Hepatocyte (in vitro differentiated cells and primary cell): ENCODE measurements around the gene BEND7.

GRCh38 chr10:12149894-12150490 lies 20.5 kb downstream of the SEC61A2 start:
- RAMPAGE, long total RNA: no peak
- RRBS: no CpG with 5 or more reads among the region's 9 CpGs

- RAMPAGE, long total RNA: no peak
- RRBS: no CpG with 5 or more reads among the region's 10 CpGs
Observed at GRCh38 chr10:12195114-12195359, 654 bp downstream of the NUDT5 start.

GRCh38 chr10:12448632-12449443 lies 99.5 kb downstream of the CAMK1D start:
- RAMPAGE, long total RNA: no peak
- RRBS: no CpG with 5 or more reads among the region's 20 CpGs

DNA sequence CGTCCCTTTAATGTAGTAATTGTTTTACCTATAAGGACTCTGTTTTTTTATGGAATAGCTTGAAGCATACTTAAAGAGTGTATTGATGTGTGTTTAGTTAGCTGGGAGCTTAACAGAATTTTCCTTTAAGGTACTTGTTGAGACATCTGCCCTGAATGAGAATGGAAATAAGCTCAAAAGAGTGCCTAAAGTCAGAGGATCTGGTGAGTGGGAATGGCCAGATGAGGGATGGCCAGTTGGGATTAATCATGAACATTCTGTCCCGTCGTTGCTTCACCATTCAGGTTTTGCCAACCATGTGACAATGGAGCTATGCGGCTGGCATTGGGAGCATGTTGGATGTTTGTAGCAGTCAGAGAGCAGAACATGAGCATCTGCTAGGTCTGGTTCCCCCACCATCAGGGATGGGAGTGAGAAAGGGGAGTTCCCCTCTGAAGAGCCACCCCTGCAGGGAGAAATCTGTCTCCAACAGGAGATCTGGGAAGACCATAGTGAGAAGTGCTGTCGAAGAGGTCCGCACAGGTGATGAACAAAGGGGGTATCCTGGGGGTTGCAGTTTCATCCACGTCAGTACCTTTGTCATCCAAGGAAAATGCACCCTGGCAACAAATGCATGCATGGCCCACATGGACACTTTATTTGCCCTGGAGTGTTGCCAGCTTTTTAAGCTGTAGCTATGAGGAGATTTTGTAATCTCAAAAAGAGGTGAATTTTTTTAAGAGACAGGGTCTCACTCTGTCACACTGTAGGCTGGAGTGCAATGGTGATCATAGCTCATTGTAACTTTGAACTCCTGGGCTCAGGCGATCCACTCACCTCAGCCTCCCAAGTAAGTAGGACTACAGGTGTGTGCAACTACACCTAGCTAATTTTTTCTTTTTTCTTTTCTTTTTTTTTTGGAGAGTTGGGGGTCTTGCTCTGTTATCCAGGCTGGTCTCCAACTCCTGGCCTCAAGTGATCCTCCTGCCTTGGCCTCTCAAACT lies 190.2 kb downstream of the CAMK1D start:
- RAMPAGE, long total RNA: no peak
- RRBS: no CpG with 5 or more reads among the region's 8 CpGs

GRCh38 chr10:12602506-12602863 lies 253.1 kb downstream of the CAMK1D start:
- RAMPAGE, long total RNA: no peak
- RRBS: no CpG with 5 or more reads among the region's 7 CpGs

DNA sequence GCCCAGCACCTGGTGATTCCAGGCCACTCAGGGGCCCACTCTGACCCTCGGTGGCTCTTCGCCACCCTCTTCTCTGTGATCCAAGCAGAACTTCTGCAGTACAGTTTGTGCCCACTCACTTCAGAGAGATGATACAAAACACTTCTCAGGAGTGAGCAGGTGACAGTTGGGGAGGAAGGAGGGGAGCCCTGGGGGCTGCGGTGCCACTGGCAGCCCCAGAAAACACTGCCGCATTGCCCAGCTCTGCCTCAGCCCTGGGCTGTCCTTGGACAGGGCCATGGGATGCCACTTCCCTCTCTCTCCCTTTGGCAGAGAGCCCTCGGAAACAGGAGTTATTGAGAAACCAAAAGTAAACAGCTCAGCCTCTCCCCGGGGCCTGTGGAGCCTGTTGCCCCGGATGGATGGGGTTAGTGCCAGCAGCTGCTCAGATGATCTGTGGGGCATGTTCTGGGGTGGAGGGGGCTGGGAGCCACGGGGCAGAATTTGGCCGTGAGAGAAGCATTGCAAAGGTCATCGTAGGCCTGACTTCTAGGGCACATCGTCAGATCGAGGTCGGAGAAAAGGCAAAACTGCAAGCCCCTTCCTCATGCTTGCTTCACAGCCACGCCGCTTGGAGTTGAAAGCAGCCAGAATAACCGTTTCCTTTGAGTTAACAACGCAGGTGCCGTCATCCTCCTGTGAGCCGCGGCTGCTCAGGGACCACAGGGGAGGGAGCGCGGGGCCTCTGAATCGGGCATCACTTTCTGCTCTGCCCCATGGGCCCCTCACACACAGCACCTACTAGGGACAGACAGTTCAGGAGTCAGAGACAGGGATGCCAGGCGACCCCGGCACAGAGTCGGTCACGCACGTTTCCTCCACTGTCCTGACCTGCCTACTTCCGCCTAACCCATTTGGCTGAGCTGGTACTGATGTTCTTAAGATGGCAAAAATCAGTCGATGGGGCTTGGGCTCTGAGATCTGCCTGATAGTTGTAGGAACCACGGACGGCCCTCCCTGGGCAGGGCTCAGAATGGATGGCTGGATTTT lies 256.5 kb downstream of the CAMK1D start:
- RAMPAGE, long total RNA: no peak
- RRBS: no CpG with 5 or more reads among the region's 32 CpGs

GRCh38 chr10:12628921-12629281 lies 279.6 kb downstream of the CAMK1D start:
- RAMPAGE, long total RNA: no peak
- RRBS: no CpG with 5 or more reads among the region's 2 CpGs

GRCh38 chr10:12807981-12808441 lies 193.5 kb downstream of the CCDC3 start:
- RAMPAGE, long total RNA: no peak
- RRBS: 81% methylated on average over 2 of the region's 7 CpGs

- RAMPAGE, long total RNA: no peak
- RRBS: no CpG with 5 or more reads among the region's 10 CpGs
Observed at GRCh38 chr10:13088292-13088818, 11.6 kb upstream of the OPTN start.

DNA sequence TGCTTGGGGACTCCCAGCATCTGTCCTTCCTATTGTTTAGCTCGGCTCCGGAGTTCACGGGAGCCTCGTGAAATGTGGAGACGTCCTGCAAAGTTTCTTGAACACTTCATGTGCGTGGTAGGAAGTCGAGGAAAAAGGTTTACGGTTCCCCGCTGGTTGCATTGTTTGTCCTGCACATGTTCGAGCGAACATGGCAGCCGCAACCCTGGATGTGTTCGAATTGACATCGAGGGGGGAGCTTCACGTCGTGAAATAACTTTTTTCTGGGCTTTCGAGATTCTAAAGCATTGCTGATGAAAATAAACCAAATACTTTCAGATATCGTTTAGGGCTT lies 567 bp upstream of the SEPHS1 start:
- RAMPAGE, long total RNA: no peak
- RRBS: no CpG with 5 or more reads among the region's 18 CpGs

DNA sequence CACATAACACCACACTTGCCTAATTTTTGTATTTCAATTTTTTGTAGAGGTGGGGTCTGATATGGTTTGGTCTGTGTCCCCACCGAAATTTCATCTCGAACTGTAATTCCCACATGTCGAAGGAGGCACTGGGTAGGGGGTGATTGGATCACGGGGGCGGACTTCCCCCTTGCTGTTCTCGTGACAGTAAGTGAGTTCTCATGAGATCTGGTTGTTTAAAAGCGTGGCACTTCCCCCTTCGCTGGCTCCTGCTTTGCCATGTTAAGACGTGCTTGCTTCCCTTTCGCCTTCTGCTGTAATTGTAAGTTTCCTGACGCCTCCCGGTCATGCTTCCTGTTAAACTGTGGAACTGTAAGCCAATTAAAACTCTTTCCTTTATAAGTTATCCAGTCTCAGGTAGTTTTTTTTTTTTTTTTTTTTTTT lies 43.0 kb upstream of the SEPHS1 start:
- RAMPAGE, long total RNA: no peak
- RRBS: no CpG with 5 or more reads among the region's 12 CpGs

- RAMPAGE, long total RNA: no peak
- RRBS: no CpG with 5 or more reads among the region's 14 CpGs
Observed at GRCh38 chr10:13409690-13410367, 61.7 kb upstream of the SEPHS1 start.

DNA sequence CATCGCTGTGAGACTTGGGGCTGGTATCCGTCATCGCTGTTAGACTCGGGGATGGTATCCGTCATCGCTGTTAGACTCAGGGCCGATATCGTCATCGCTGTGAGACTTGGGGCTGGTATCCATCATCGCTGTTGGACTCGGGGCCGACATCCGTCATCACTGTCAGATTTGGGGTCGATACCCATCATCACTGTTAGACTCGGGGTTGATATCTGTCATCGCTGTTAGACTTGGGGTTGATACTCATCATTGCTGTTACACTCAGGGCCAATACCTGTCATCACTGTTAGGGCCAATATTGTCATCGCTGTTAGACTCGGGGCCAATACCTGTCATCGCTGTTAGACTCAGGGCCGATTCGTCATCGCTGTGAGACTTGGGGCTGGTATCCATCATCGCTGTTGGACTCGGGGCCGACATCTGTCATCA lies 55.5 kb downstream of the BEND7 start:
- RAMPAGE, long total RNA: no peak
- RRBS: no CpG with 5 or more reads among the region's 25 CpGs

- RAMPAGE, long total RNA: no peak
- RRBS: no CpG with 5 or more reads among the region's 5 CpGs
Observed at GRCh38 chr10:13490485-13490914, 38.3 kb downstream of the BEND7 start.

GRCh38 chr10:13528391-13529430 lies at the start of gene BEND7:
Gene BEND7 (minus strand): TSS chr10:13529014.
- RAMPAGE, long total RNA: no peak
- RRBS: 1% methylated on average over 75 of the region's 168 CpGs

DNA sequence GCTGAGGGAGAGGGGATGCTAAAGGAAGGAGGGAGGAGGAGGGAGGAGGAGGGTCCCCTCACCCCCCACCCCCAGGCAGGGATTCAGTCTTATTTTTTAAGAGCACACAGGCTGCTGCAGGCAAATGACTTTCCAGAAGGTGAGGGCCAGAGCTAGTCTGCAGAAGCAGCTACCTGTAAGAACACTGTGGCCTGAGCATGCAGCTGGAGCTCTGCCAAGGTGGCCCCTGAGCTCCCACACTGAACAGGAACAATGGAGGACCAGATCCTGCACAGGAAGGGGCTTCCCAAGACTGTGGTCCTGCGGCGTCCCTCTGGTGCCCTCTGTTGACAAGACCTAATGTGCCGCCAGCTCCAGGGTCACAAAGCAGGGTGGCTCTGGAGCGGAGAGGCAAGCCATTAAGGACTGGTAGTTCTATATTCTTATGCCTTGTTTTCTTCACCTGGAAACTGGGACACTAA lies 7.8 kb upstream of the BEND7 start:
- RAMPAGE, long total RNA: no peak
- RRBS: no CpG with 5 or more reads among the region's 4 CpGs

DNA sequence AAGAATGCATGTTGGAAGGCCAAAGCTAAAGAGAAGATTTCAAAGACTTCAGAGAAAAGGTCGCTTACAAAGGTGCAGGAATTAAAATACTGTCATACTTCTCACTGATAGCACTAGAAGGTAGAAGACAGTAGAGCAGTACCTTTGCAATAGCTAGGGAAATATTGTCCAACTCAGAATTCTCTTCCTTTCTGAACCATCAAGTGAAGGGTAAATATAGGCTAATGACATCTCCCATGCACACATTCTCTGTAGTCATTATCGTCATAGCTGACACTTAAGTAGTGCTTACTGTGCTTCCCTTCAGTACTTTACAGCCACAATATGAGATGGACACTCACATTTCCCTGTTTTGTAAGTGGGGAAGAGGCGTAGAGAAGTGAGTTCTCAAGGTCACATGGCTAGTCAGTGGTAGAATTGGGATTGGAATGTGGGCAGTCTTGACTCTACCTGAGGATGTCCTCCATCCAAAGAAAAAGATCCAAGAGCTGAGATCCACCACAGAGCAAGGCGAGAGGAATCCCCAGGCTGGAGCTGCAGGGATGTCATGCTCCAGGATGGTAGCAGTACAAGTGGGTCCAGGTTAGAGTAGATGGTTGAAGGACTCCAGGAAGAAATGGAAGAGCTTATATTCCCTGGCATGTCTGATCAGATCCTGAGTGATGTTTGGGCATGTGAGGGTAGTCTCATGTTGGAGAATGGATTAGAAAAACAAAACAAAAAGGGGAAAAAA lies 39.1 kb downstream of the PRPF18 start:
- RAMPAGE, long total RNA: no peak
- RRBS: no CpG with 5 or more reads among the region's 4 CpGs

- RAMPAGE, long total RNA: no peak
- RRBS: no CpG with 5 or more reads among the region's 11 CpGs
Observed at GRCh38 chr10:13706622-13707011, 119.9 kb downstream of the PRPF18 start.

DNA sequence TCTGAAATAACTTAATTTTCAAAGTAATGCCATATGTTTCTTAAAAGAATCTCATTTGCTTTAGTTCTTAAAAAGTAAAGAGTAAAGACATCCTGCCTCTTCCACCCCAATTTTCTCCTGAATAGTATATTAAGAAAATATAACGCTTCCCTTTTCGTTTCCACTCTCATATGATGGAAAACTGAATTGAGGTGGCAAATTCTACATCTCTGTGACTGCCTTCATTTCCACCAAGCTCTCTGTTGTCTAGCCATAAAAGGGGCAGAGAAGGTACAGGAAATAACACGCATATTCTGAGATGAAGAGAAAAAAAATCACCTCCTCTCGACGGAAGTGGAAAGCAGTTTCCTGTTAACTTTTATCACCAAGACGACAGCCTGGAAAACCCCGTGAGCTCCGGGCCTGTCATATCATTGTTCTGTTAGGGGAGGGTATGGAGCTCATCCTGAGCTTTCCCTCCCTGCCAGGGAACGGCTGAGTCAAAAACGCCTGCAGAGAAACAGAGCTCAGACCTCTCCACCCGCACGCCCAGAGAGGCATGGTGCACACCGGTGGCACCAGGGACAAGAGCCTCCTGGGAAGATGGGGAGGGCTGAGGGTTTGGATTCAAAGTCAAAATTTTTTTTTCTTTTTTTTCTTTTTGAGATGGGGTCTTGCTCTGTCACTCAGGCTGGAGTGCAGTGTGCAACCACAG lies 200.2 kb downstream of the PRPF18 start:
- RAMPAGE, long total RNA: no peak
- RRBS: no CpG with 5 or more reads among the region's 13 CpGs

DNA sequence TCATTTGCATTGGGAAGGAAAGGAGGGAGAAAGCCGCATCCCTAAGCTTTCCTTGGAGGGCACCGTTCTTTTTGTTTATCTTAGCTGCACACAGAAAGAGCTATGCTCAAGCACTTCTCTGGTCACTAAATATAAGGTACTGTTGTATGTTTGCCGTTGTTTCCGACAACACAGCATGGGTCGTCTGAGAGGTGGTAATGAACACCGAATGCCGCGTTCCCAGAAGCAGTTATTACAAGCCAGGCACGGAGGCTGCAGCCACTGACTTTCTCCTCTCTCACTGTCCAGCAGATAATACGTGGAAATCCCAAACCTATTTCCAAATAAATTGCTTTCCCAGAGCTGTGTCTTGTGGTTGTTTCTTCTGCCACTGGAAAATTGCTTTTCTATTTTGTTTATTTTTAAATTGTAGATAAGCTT lies 217.2 kb downstream of the PRPF18 start:
- RAMPAGE, long total RNA: no peak
- RRBS: no CpG with 5 or more reads among the region's 10 CpGs